ENCODE measurements around the gene EXO1.

- PRO-cap, 4 experiments, result peak in 4 of 4 experiments; most common plus-strand start chr1:241848016 (in 2); most common minus-strand start chr1:241847831 (in 1)
- RAMPAGE, long total RNA, 4 experiments, result start-site peak on the plus strand in 4 of 4 experiments, at chr1:241848189-241848224 at its widest, 15 to 133 reads per replicate
These were observed at the start of gene EXO1 for GRCh38 chr1:241847687-241848434. Gene EXO1, plus strand, starts transcription at chr1:241848204.

GRCh38 chr1:243344020-243344375, 88.2 kb downstream of the SDCCAG8 start:
- PRO-cap, 4 experiments, result no peak in any of the 4 experiments
- RAMPAGE, long total RNA, 4 experiments, result no peak in any of the 4 experiments

DNA sequence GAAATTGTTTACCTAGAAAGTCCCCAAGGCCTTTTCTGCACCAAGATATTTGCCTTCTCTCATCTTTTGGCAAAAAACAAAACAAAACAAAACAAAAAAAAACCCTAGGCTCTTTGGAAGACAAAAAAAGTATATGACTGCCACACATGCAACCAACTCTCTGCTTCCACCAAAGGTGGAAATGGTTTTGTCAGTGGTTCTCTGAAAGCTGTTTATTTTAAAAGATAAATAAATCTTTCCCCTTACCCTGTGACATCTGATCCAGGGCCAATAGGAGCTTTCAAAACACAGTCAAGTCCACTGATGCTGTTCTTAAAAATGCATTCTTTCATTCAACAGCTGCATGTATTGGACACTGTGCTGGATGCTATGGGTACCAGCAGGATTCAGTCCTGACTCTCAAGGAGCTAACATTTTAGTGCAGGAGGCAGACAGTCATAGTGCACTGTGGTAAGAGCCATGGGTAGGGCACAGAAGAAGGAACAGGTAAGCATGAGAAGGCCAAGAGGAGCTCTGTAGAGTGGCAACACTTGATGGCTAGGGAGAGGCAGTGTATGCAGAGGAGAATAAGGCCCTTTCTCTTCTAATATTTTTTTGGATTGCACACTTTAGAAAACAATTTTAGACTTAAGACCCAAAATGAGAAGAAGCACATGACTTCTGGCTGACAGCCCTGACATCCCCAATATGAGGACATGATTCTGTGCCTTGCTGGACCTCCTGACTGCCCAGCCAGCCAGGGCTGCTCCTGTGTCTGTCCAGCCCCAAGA, 207.1 kb downstream of the SDCCAG8 start:
- PRO-cap, 4 experiments, result no peak in any of the 4 experiments
- RAMPAGE, long total RNA, 4 experiments, result no peak in any of the 4 experiments

DNA sequence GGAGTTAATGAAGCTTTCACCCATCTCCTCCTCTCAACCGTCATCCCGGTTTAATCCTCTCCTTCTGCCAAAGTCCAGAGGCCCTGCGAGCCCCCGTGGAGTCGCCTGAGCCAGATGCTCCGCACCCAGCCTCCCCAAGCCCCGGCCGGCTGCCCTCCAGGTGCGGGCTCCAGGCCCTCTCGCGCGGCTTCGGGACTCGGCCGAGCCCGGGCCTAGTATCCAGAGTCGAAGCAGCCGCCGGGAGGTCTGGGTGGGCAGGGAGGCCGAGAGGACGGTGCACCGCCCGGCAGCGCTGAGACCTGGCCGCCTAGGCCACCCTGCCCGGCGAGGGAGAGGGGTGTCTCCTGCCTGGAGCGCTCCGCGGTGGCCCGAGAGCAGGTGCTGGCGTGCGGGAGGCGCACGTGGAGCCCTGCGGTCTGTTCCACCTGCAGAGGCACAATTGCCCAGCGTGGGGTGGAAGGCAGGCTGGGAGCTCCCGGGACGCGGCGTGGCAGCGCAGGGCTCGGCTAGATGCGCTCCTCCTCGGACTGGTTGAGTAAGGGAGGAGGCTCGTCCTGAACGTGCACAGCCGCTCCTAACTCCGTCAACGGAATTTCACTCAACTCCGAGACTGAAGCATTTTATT, 218.5 kb downstream of the SDCCAG8 start:
- PRO-cap, 4 experiments, result no peak in any of the 4 experiments
- RAMPAGE, long total RNA, 4 experiments, result no peak in any of the 4 experiments

DNA sequence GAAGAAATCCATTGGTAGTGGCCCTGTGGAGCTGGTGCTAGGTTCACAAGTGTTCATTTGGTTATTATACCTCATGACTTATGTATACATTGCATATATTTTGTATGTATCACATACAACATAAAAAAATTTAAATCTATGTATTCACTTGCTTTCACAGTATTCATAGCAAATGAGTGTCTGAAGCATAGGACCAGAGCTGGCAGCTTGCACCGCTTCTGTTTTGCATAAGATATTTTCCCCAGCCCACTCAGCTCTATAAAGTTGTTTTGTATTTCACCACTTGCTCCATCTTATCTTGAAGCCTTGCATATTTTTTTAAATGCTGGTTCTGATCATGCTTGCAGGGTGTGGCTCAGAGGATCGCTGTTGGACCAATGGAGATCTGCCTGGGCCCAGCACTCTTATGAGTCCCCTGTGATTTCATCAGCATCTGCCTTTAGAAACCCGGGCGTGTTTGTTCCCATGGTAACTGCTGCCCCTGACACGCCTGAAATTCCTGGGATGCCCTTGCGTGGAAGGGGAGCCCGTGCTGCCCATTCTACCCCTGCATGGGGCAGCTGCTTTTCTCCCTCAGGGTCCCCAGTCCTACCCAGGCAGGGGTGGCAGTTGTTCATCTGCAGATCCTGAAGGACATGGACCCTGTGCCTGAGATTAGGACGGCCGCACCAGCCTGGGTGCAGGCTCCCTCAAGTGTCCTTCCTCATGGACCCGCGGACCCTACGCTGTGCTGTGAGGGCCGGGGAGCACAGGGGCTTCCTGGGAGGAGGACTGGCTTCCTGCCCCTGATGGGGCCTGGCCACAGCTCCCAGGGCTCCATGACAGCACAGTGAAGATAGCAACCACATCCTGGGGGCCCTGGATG, 226.3 kb downstream of the SDCCAG8 start:
- PRO-cap, 4 experiments, result no peak in any of the 4 experiments
- RAMPAGE, long total RNA, 4 experiments, result no peak in any of the 4 experiments

DNA sequence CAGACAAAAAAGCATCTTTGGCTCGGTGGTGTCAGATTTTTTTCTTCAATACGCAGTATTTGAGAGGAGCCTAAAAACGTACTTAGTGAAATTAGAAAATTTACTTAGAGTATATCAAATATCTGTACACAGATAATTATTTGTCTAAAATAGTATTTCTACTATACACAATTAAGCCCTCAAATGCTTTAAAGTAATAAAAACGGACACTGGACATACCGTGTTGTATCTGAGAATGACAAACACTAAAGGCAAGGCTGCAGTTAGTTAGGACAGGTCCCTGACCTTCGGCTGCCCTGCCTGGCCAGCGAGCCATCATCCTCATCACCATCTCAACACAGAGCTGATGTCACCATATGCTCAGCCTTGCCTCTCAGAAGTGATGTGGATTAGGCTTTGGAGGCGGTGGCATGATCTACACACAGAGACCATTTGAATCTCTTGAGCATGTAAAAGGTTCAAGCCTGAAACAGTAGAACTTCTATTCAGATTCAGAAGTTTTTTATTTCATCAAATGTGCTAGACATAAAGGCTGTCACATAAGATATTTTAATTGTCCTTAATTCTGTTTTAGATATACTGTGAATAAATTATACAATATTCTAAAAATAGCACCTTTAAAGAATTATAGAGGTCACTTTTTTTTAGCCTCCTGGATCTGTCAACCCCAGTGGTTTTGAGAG, 244.7 kb downstream of the SDCCAG8 start:
- PRO-cap, 4 experiments, result no peak in any of the 4 experiments
- RAMPAGE, long total RNA, 4 experiments, result no peak in any of the 4 experiments

DNA sequence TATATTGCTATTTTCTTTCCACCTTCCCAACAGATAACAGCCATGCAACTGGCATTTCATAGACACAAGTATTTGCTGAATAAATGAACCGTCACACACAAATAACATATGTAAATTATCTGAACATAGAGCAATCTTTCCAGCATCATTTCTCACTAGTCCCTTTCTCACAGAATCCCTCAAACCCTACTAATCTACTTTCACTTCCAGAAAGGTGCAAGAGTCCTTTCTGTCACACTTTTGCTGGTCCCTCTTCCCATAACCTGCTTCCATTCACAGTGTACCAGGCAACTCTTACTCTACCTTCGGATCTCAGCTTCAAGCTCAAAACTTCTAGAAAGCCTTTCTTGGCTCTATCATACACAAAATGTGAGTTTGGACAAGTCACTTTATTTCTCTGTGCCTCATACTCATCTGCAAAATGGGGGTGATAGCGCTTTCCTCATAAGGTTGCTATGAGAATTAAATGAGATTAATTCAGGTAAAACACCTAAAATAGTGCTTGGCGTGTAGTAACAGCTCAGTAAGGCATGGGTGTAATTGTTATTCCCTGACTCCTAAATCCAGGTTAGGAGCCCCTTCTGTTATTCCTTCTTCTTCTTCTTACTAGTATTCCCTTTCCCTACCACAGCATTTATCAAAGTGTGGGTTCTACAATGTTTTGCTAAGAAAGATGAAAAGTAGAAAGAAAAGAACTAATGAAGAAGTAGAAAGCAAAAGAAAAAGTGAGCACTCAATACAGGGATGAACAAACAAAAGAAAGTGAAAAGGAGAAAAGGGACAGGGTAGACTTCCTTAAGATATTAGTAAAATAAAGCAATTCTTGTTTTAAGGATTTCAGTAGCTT, 113.0 kb downstream of the AKT3 start:
- PRO-cap, 4 experiments, result no peak in any of the 4 experiments
- RAMPAGE, long total RNA, 4 experiments, result no peak in any of the 4 experiments

- PRO-cap, 4 experiments, result no peak in any of the 4 experiments
- RAMPAGE, long total RNA, 4 experiments, result no peak in any of the 4 experiments
These were observed 78.6 kb downstream of the AKT3 start for GRCh38 chr1:243771295-243771929.

DNA sequence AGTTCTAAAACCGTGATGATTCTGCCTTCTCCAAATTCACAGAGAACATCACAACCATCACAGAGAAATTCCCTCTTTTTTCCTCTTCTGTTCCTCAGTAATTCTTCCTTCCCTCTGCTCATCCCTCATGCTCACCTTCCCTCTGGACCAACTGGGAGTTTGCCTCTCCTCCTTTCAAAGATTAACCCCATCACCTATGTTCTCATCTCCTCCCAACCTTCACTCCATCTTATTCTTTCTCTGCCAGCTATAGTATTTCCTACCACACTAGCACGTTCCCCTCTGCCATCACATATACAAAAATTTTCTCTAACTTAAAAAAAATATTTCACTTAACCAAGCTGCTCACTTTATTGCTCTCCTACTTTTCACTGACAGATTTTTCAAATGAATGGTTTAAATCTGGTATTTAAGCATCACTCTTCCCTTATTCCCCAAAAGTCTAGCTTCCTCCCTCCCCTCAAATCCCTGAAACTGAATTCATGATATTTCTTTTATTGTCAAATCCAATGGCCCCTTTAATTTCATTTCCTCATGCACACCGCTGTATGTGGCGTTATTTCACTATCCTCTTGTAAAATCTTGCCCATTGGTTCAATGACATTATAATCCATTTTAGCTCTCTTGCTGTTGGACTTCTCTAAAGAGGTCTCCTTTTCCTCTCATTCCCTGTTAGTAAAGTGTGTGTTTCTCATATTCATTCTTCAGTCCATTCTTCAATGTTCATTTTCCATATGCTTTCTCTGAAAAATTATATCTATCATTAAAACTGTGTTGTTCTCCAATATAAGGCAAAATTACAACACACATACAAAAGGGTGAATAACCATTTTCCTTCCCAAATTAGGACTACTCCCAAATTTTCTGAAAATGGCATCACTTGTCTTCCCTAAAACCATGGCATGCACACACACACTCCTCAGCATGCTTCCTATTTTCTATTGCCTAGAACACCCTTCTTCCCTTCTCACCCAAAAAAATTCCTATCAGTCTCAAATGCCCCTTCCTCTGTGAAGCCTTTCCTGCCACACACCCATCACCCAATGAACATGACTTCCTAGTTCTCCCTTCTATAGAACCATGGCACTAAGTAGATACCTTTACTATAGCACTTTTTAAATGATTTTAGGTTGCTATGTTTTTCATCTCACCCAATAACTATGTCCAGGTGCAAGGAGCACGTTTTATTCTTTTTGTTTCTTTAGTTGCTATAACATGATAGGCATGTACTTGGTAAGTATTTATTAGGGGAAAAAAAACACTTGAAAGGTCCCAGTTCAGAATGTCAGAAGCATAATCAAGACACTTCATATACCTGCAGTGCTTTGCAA, 44.5 kb downstream of the AKT3 start:
- PRO-cap, 4 experiments, result no peak in any of the 4 experiments
- RAMPAGE, long total RNA, 4 experiments, result no peak in any of the 4 experiments

DNA sequence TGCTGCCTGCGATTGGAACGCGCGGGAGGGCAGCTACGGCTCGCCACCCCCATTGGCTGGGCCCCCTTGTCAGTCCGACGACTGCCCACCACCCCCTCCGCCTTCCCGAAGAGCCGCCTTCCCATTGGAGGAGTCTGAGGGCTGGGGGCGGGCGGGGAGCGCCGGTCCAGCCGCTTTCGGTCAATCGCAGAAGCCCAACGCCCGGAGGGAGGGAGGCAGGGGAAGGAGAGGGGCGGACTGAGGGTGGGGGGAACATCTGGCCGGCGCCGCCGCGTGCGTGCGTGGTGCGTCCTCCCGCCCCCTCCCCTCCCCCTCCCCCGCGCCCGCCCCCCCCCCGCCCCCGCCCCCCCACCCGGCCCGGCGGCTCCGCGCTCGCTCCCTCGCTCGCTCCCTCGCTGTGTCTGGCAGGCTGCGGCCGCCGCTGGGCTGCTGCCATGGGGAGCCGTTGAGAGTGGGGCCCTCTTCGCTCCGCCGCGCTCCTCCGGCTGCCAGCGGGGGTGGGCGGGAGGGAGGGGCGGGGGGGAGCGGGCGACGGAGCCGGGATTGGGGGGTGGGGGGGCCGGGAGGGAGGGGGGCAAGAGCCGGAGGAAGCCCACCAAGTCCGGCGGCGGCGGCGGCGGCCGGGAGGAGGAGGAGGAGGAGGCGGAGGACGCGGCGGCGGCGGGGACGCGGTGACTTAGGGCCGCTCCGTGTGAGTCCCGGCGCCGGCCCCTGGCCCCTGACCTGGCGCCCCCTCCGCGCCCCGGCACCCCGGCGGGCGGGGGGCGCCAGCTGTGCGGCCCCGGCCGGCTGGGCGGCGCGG, 2.6 kb upstream of the ZBTB18 start:
- PRO-cap, 4 experiments, result peak in 4 of 4 experiments; most common plus-strand start position 398 of the sequence (in 4); most common minus-strand start position 394 of the sequence (in 1)
- RAMPAGE, long total RNA, 4 experiments, result no peak in any of the 4 experiments

- PRO-cap, 4 experiments, result no peak in any of the 4 experiments
- RAMPAGE, long total RNA, 4 experiments, result no peak in any of the 4 experiments
These were observed 41.9 kb downstream of the ZBTB18 start for GRCh38 chr1:244092732-244093605.

GRCh38 chr1:244336694-244337050, 15.8 kb upstream of the C1orf100 start:
- PRO-cap, 4 experiments, result no peak in any of the 4 experiments
- RAMPAGE, long total RNA, 4 experiments, result no peak in any of the 4 experiments

DNA sequence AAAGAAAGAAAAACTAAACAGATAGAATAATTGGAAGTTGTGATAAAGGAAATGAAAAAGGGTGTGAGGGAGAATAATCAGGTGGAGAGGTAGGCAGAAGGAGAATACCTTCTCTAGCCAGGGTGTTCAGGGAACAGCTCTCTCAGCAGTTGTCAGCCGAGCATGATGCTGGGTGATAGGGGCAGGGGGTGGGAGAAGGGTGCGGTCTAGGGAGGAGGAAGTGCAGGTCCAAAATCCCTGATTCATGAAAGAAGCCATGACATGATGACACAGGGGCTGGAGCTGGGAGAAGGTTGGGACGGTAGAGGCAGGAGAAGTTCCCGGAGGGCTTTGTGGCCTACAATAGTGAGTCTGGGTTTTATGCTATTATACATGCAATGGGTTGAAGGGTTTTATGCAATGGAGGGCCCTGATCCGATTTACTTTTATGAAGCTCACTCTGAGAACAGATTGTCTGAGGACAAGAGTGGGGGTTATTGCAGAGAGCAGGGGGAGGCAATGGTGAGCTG, 14.5 kb downstream of the C1orf100 start:
- PRO-cap, 4 experiments, result no peak in any of the 4 experiments
- RAMPAGE, long total RNA, 4 experiments, result no peak in any of the 4 experiments

- PRO-cap, 4 experiments, result peak in 4 of 4 experiments; most common plus-strand start chr1:244835337 (in 3); most common minus-strand start chr1:244835577 (in 3)
- RAMPAGE, long total RNA, 4 experiments, result start-site peak on the plus strand in 2 of 4 experiments, at chr1:244835306-244835337 at its widest, 36 to 52 reads per replicate
These were observed 429 bp upstream of the COX20 start for GRCh38 chr1:244834837-244835620.

- PRO-cap, 4 experiments, result no peak in any of the 4 experiments
- RAMPAGE, long total RNA, 4 experiments, result no peak in any of the 4 experiments
These were observed 4.9 kb downstream of the COX20 start for GRCh38 chr1:244839904-244841144.

GRCh38 chr1:244853568-244854786, 10.4 kb downstream of the HNRNPU start:
- PRO-cap, 4 experiments, result no peak in any of the 4 experiments
- RAMPAGE, long total RNA, 4 experiments, result no peak in any of the 4 experiments

DNA sequence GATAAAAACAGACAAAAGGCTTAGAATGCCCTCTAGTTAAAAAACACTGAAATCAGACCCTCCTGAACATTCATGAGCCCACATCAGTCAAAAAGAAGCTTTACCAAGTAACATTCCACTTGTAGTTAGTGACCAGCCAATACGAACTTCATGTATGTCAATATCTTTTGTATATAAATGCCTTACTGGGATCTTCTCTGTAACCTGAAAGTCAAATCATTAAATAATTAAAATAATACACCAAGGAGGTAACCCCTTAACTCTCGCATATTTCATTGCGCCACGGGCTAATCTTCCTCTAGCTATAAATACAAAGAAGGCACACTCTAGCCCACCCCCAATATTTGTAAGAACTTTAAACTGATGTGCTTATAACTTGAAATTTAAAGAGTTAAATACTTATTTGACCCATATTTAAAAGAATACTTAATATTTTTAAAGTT, 5.2 kb downstream of the HNRNPU start:
- PRO-cap, 4 experiments, result no peak in any of the 4 experiments
- RAMPAGE, long total RNA, 4 experiments, result no peak in any of the 4 experiments

DNA sequence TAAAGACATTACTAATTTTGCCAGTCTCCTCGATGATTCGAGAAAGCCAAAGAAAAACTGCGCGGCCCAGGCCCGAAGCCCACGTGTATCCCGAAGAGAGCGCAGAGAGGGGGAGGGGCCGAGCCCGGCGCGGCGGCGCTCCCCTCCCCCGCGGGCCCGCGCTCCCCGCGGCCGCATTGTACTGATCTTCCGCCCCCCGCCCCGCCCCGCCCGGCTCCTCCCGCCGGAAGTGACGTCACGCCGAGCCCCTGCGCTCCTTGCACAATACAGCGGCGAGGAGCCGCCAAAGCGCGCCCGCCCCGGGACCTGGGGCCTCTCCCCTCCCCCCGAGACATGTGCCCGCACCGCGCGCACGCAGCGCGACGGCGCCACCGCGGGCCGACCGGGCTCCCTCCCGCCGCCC, 1.4 kb downstream of the HNRNPU start:
- PRO-cap, 4 experiments, result peak in 4 of 4 experiments; most common plus-strand start position 264 of the sequence (in 3); most common minus-strand start position 158 of the sequence (in 1)
- RAMPAGE, long total RNA, 4 experiments, result no peak in any of the 4 experiments

DNA sequence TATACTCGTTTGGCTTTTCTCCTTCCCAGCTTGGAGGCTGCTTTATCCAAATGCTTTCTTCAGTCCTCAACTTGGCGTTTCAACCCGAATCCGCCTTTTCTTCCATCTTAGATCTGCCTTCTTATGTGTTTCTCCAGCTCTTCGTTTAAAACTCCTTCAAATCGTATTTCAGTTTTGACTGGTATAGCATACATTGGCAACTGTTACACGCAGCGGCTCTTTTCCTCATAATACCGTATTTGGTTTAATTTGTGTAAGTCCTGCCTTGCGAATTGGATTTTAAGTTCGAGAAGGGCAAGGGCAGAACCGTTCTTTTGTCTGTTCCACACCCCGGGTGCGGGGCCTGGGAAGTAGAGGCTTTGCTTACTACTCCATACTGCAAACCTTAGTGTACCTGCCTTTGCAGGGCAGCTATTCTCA, 484 bp upstream of the HNRNPU start:
- PRO-cap, 4 experiments, result peak in 3 of 4 experiments; most common minus-strand start position 336 of the sequence (in 3)
- RAMPAGE, long total RNA, 4 experiments, result no peak in any of the 4 experiments

GRCh38 chr1:244970273-244970680, 795 bp downstream of the EFCAB2 start:
- PRO-cap, 4 experiments, result peak in 4 of 4 experiments; most common minus-strand start chr1:244970599 (in 3)
- RAMPAGE, long total RNA, 4 experiments, result start-site peak on the plus strand in 4 of 4 experiments, at chr1:244970303-244970413 at its widest, 25 to 172 reads per replicate; start-site peak on the minus strand in 1 of 4 experiments, at chr1:244970552-244970627 at its widest, 10 reads per replicate

Data from spleen (tissue), 7 donors.